Mesenchymal stem cell of Wharton's jelly (primary cell): ENCODE data around the gene GPATCH1.

- CAGE, long polyA plus RNA, result no peak
These were observed 2.9 kb upstream of the GPATCH1 start for GRCh38 chr19:33077844-33078635.

GRCh38 chr19:33080532-33081966 is at the start of gene GPATCH1:
TSS of gene GPATCH1 (plus strand) at chr19:33081181.
- CAGE, long polyA plus RNA, result no peak

GRCh38 chr19:33221879-33222078 is 3.9 kb downstream of the SLC7A10 start:
- CAGE, long polyA plus RNA, result no peak

- CAGE, long polyA plus RNA, result no peak
These were observed 15.5 kb upstream of the SLC7A10 start for GRCh38 chr19:33241103-33241661.

DNA sequence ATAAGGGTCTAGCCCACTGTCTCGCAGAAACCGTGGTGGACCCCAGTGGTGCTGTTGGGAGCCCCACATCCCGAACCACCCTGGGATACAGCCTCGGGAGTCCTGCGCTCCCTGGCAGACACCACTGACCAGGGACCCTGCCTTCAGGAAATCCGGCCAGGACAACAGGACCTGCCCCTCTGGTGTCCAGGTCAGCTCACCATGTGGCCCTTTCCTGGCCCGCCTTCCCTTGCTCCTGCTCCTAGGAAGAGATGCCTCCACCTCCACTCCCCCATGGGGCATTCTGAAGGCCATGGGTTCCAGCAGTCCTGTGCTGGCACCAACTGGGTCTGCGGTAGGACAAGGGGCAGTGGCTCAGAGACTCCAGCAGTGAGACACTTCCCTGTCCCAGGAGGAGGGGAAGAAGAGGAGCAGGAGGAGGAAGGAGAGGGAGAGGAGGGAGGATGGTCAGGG is 22.5 kb upstream of the SLC7A10 start:
- CAGE, long polyA plus RNA, result no peak

DNA sequence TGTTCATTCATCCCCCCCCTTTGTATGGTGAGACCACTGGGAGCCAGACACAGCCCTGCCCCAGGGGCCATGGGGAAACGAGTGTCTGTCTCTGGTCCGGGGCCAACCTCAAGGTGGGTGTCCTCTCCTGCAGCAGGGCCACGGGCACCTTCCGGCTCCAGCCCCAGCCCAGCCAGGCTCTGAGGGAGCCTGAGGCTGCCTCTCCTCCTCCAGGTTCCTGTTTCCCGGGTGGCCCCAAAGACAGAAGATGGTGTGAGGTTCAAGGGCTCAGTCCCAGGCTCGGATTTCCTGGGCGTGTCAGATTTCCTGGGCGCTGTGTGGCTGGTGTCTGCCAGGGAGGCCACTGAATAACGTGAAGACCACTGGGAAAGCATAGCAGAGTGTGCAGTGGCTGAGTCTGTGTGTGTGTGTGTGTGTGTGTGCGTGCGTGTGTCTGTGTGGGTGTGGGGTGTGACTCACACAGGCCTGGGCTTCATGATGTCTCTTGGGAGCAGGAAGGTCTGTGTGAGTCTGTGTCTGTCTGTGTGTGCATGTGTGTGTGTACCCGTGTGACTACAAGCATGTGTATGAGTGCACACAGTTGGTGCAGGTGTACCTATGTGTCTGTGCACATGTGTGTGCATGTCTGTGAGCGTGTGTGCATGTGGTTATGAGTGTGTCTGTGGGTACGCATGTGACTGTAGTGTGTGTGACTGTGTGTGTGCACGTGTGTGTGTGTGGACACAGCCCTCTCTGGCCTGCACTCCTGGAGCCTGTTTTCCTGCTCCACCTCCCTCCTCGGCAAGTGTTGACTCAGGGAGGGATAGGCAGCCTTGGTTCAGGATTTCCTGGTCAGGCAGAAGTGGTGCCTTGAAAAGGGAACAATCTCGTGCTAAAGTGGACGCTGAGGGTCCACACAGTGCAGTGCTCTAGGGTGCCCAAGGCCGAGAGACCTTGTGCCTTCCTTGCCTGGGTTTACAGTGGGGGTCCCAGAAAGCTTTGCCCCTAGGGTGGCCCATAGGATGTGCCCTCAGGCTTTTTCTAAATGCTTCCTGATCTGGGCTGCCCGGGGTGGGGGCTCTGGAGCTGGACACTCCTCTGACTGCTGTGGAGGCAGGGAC is 28.2 kb downstream of the CEBPA start:
- CAGE, long polyA plus RNA, result no peak

DNA sequence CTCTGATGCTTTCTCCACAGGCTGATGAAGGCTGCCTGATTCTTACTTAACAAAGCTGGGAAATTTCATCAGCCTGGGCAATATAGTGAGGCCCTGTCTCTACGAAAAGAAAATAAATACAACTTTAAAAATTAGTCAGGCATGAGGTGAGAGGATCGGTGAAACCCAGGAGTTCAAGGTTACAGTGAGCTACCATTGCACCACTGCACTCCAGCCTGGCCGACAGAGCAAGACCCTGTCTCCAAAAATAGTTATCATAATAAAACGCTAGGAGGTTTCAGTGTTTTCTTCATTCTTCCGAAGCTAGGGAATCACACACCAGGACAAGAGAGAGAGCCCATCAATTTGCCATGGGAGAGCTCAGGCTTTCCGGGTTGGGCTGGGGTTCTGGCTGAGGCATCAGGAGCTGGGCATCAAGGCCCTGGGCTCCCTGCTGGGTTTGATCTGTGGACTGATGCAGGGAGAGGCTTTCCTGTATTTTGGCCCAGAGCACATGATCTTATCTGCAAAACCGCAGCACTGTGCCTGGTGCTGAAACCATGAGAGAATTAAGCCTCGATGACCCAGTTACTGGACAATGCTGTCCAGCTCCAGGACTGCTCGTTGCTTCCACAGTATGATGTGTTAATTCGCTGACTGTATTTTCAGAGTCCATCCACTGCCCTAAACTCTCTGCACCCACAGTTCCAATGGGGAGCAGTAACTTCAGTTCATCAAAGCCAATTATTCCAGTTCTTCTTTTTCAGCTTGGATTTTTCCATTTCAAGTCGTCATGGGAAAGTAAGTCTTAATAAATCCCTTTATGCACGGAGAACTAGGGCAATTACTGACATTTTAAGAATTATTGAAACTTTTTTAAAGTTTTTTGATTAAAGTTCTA is 24.9 kb upstream of the CEBPG start:
- CAGE, long polyA plus RNA, result no peak

DNA sequence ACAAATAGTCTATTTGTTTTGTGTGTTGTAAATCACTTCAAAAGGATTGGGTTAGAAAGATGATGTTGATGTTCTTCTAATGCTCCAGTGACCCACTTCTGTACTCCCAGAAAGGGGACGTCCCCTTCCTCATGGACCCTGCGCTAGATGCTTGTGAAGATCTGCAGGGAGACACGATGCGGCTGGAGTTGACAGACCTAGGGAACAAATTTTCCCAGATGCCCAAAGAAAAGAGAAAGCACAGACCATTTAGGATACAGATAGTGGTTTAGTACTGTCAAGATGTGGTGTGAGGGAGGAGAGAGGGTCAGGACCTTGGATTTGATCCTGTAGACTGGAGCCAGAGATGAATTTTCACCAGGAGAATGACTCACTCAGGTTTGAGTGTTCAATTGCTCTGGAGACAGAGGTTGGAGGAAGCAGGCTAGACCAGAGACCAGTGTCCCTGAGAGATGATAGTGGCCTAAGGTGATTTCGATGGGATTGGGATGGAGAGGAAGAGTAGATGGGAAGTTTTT is 2.1 kb downstream of the CEBPG start:
- CAGE, long polyA plus RNA, result no peak

- CAGE, long polyA plus RNA, result no peak
These were observed 16.4 kb downstream of the CEBPG start for GRCh38 chr19:33389804-33390498.

DNA sequence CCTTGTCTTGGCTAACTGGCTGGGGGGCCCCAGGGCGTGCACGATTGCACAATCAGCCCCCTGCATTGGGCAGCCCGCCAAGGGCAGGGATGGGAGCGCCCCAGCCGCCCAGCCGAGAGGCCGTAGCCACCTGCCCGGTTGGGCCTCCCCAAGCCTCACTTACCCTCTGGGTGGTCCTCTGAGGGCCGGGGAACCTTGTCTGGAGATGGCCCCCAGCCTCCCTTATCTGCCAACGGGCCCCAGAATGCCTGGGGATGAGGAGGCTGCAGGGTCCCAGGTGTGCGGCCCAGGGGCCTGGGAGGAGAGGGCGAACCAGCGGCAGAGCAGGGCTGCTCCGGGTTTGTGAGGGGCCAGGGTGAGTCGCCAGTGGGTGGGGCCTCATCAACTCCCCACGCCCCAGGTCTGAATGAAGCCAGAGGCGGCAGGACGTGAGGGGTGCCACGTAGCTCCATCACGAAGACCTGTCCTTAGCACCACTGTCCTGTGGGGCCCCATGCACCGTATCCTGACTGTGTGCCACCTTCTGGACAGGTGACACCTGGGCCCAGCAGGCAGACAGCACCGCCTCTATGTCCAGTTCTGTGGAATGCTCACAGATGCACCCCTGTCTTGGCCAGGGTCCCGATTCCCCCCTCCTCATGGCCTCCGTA is 17.1 kb downstream of the CEBPG start:
- CAGE, long polyA plus RNA, result no peak

GRCh38 chr19:33410636-33411293 is 37.3 kb downstream of the CEBPG start:
- CAGE, long polyA plus RNA, result no peak

DNA sequence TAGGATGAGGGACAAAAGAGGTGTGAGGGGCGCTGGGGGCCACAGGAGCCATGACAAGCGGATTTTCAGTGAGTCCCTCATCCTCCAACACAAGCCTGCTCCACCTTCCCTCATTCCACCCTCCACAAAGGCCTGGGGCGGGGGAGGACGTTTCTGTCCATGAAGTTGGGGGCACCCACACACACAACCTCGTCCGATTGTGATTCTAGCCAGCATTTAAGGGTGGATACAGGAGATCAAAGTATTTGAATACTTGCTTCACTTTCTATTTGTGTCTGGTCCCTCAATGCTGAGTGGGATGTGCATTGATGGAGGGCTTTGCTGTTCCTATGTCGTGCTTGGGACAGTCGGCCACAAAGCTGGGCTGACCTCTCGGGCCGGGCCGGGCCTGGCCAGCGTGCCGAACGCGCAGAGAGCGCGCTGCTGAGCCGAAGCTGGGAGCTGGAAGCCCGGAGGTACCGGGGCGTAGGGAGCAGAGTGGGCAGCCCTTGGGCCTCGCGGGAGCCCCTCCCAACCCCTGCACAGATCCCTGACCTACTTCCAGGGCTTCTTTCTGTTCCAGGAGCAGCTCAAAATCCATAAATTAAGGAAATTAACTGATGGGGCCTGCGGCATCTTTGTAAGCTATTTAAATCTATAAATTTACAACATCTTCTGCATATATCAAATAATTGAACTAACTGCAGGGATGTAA is 2.0 kb upstream of the KCTD15 start:
- CAGE, long polyA plus RNA, result no peak

- CAGE, long polyA plus RNA, result no peak
These were observed 918 bp upstream of the KCTD15 start for GRCh38 chr19:33795692-33796211.

DNA sequence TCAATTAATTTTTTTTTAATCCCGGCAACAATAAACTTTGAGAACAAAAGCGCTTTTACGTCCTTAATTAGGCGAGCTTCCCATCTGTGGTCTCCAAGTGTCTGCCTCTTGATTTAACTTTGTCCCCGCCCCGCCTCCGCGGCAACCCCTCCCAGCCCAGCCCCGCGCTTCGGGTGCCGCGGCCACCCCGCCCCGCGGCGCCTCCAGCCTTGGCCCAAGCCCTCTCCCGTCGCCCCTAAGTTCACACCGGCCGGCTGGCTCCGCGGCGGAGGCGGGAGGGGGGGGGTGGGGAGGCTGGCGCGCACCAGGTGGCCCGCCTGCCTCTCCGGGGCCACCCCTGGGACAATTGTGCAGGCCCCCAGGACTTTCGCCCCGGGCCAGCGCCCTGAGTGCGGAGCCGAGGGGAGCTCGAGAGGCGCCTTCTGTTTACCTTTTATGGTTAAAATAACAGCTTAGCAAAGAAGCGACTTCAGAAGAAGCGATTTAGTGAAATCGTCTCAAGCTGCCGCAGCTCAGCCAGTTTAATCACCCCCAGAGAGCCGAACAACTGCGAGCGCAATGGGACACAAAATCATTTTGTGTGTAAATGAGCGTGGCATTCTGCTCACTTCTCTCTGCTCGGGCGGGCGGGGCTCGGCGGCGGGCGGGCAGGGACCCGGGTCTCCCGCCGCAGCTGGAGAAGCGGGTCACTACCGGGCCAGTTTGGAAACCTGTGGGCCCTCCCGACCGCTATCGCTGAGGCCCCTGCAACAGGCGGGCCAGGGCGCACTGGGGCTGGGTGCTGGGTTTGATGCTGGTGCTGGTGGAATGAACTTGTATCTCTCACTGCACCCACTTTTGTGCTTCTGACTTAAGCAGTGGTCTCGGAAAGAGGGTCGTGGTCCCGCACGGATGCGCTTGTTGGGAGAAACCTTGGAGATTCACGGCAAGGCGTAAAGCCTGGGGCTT is 1.4 kb downstream of the KCTD15 start:
- CAGE, long polyA plus RNA, result no peak

GRCh38 chr19:33798761-33799270 is 2.1 kb downstream of the KCTD15 start:
- CAGE, long polyA plus RNA, result no peak

GRCh38 chr19:33820925-33821156 is 24.2 kb downstream of the KCTD15 start:
- CAGE, long polyA plus RNA, result no peak

GRCh38 chr19:33905215-33905874 is 108.7 kb downstream of the KCTD15 start:
- CAGE, long polyA plus RNA, result no peak

GRCh38 chr19:34184445-34185742 is 12.6 kb downstream of the LSM14A start:
- CAGE, long polyA plus RNA, result no peak

GRCh38 chr19:34221473-34221768 is 32.9 kb upstream of the GARRE1 start:
- CAGE, long polyA plus RNA, result no peak

DNA sequence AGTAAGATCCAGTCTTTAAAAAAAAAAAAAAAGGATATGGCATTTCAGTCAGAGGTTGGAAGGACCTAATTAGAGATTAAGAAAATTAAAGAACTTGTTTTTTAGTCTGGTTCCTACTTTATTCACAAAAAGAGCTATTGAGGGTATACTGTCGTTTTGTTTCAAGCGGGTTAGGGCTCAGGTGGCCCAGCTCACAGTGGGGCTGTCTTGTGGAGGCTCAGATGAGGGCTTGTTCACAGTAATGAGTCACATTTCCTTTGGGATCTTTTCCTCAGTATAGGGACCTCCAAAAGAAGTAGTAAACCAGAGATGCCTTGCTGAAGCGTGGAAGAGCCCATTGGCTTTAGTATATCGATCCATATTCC is 33.0 kb upstream of the GPI start:
- CAGE, long polyA plus RNA, result no peak